GM23338 (cell line): ENCODE data around the gene RGS4.

GRCh38 chr1:162002895-162003780 lies 20.5 kb downstream of the OLFML2B start:
- PRO-cap, result no peak
- RAMPAGE, long total RNA, result no peak

- PRO-cap, result no peak
- RAMPAGE, long total RNA, result no peak
Observed at GRCh38 chr1:162360383-162360785, 16.3 kb downstream of the SPATA46 start.

DNA sequence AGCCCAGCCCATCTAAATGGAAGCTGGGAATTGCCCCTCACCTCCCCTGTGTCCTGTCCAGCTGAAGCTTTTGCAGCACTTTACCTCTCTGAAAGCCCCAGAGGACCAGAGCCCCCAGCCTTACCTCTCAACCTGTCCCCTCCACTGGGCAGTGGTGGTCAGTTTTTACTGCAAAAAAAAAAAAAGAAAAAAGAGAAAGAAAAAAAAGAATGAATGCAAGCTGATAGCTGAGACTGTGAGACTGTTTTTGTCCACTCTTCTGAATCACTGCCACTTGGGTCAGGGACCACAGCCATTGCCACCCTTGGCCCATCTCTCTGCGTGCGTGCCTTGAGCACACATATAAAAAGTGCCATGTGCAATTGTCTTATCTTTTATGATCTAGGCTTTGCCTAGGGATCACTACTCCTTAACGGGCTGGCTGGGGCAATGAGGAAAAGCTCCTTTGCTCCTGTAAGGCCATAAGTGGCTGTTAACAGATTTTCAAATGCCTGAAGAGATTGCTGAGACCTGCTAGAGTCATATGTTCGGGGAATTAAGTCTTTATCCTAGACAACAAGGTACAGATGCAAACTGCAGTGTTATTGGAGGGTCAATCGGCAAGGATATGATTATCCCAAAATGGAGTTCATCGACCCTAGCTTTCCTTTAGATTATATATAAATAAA lies 8.3 kb downstream of the SPATA46 start:
- PRO-cap, result no peak
- RAMPAGE, long total RNA, result no peak

DNA sequence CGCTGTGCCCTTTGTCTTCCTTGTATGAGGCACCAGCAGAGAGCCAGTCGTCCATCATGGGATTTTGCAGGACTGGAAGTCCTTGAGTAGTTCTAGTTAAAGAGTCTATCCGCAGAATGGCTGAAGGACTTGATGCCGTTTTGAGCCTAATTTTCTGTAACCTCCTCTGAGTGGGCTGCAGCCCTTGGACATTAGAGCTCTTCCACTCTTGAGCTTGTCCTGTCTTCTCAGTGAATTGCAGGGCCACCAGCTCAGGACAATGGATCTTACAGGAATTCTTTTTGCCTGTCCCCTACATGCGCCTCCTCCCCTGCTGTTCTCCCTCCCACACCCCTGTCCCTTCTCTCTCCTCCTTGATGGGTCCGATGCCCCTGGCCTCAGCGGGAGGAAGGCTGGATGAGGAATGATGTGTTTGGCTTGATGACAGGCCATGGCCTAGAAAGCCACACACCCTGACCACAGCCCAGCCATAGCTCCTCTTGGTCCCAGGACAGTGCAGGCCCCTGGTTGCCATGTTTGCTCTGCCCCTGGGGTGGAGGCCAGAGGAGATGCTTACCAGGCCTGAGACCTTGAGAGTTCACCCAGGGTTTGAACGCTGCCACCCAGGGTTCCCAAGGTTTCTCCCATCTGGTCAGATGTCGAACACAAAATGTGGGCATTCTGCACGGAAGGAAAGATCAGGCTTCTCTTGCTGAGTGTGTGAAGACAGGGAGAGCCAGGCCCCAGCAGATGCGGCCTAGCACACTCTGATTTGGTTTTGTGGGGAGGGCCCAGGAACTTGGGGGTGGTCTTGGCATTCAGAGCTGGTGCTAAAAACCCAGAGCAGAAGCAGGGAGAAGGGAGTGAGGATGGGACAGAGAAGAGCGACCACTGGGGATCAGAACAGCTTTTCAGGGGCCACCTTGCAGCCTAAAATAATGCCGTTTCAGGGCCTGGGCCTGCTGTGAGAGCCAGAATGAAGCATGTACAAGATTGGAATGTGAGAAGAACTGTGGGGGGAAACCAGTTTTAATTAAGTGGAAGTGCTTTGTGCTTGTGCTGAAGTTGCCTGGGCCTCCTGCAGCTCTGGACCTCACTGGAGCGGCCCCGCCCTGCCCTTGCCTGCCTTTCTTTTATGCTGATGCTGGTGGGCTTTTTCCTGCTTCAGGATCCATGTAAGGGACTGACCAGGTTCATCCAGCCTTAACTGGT lies 2.6 kb downstream of the C1orf226 start:
- PRO-cap, result no peak
- RAMPAGE, long total RNA, result no peak

GRCh38 chr1:162389028-162389781 lies 7.7 kb downstream of the C1orf226 start:
- PRO-cap, result no peak
- RAMPAGE, long total RNA, result no peak

GRCh38 chr1:162528406-162529387 lies 31.1 kb downstream of the UHMK1 start:
- PRO-cap, result no peak
- RAMPAGE, long total RNA, result no peak

GRCh38 chr1:162587383-162587880 lies 25.9 kb downstream of the UAP1 start:
- PRO-cap, result no peak
- RAMPAGE, long total RNA, result no peak

GRCh38 chr1:162592434-162593400 lies 31.2 kb downstream of the UAP1 start:
- PRO-cap, result no peak
- RAMPAGE, long total RNA, result no peak

DNA sequence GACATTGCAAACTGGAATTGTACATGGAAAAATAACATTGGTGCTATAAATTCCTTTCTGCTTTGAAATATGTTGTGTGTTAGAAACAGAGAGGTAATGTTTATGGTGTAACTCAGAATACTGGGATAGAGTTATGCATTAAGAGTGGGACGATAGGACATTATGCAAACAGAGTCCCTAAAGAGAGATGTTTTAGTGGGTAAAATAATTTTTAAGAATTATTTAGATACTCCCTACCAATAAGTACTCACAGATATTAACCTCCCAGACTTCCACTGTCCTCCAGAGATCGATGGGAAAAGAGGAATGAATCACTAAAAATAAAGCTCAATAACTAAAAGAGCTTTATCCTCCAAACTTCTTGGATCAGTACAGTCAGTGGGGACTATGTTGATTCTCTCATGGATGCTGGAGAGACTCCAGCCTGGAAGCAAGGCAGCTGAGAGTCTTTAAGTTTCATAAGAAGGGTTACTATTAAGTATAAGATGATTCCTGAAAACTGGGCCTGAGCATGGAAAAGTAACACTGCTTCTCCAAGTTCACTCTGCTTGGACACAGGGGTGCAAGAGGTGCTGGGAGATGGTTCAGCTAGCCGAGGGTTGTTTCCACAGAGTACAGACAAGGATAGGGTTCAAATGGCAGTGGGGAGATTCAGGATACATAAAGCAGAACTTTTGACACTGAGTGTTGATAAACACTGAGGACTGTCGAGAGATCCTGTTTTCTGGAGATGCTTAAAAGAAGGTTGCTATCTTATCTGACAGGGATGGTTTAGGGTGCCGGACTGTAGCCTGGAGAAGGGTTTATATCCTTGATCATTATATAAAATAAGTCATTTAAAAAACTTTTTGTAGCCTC lies 6.2 kb upstream of the DDR2 start:
- PRO-cap, result no peak
- RAMPAGE, long total RNA, result no peak

- PRO-cap, result no peak
- RAMPAGE, long total RNA, result no peak
Observed at GRCh38 chr1:162676553-162677316, 44.5 kb downstream of the DDR2 start.

DNA sequence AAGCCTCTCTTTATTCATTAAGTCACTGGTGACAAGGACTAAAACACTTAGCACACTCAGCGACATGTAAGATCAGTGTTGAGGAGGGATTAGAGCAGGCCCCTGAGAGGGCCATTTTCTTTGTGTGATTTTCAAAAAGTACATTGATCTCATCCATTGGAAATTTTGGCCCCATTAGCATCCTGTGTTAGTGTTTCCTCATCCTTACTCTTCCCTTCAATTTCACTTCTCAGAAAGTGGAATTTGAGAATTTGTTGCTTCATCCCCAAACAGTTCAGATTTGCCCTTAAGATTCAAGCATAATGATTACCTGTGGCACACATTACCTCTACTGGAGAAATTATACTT lies 48.7 kb upstream of the HSD17B7 start:
- PRO-cap, result no peak
- RAMPAGE, long total RNA, result no peak

GRCh38 chr1:162834187-162834579 lies 26.8 kb downstream of the CCDC190 start:
- PRO-cap, result no peak
- RAMPAGE, long total RNA, result no peak

- PRO-cap, result unidirectional peak, plus-strand start at chr1:162855966
- RAMPAGE, long total RNA, result no peak
Observed at GRCh38 chr1:162855618-162856092, 5.3 kb downstream of the CCDC190 start.

GRCh38 chr1:162943578-162944047 lies 82.6 kb upstream of the CCDC190 start:
- PRO-cap, result no peak
- RAMPAGE, long total RNA, result no peak

DNA sequence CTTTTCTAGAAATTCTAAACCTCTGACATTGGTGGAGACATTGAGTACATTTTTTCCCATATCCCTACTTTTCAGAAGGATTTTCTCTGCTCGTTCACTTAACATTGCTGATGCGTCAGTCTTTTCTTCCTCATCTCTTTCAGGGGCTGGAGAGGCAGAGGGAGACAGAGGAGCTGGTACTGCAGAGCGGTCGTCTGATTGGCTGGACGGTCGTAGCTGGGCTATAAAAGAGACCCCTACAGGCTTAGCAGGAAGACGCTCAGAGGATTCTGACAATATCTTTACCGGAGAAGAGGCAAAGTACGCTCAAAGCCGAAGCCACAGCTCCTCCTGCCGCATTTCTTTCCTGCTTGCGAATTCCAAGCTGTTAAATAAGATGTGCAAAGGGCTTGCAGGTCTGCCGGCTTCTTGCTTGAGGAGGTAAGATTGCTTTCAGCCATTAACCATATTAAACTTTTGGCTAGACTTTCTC lies at the start of gene RGS4:
RGS4 (plus strand) TSS at position 253 of the 472 bp plus-strand sequence.
- PRO-cap, result bidirectional peak, plus-strand start at position 253 of the sequence, minus-strand start at position 129 of the sequence
- RAMPAGE, long total RNA, result no peak

GRCh38 chr1:164561602-164561886 lies 2.6 kb downstream of the PBX1 start:
- PRO-cap, result no peak
- RAMPAGE, long total RNA, result no peak

DNA sequence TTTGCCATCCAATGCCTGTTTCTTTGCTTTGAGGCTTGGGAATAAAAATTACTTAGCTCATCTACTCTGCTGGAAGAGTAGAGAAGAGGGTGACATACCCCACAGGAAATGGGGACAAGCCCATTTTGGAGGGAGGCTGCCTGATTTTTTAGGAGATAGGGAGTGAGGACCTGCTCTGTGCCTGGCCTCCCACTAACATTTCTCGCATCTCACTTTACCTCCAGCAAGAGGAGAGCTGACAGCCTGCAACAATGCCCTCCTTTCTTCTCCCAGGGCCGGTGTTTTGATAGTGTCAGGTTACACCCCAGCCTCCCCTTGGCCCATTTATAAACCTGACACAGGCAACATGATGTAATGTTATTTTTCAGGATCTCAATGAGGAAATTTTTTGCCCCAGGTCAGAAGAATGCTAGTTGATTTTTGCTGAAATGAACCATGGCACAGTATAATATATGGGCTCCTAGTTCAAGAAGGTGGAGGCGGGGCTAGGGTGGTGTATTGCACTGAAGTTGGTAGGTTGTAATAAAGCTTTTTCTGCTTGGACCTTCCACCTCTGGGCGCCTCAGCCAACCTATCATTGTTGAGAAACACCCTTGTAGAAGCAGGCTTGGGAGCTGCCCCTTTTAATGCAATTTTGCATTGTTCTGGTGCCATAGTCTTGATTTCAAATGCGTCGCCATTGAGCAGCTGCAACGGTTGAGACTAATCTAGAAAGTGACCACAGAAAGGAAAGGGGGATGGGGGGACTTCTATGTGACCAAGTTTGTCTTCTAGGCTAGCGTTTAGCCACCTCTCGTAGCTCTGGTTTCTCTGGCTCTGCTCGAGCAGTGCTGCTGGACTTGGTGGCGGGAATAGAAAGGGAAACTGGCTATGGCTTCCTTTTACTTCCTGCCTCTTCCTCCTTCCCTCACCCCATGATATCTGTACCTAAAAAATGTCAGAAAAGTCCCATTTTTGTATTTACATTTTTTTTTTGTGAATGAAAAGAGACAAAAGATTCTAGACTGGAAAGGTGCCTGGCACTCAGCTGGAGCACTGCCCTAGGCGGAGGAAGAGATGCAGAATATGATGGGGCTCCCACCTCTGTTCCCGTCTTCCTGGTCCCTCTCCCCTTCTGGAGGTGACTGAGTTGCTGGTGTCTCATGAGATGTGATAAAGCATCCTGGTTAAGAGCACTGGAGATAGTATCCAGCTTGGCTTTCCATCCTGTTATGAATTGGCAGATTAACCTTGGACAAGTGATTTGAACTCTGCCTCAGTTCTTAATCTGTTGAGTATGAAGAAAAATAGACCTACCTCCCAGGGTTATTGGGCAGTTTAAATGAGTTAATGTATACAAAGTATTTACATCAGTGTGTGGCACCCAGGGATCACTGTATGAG lies 53.2 kb downstream of the PBX1 start:
- PRO-cap, result no peak
- RAMPAGE, long total RNA, result no peak

DNA sequence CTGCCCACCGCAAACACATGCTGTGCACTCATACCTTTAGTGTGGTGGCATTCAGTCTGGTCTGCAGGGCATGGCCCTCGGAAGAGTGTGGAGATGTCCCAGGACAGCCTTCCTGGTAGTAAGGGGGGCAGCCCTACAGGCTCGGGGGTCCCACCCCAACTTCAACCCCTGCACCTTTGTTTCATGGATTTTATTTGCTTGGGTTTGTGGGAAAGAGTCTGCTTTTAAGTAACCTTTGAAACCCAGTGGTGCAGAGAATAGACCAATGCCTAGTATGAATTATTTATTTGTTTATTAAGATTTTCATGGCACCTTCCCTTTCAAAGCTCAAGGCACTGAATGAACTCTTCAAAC lies 87.9 kb downstream of the PBX1 start:
- PRO-cap, result unidirectional peak, plus-strand start at position 59 of the sequence
- RAMPAGE, long total RNA, result no peak

DNA sequence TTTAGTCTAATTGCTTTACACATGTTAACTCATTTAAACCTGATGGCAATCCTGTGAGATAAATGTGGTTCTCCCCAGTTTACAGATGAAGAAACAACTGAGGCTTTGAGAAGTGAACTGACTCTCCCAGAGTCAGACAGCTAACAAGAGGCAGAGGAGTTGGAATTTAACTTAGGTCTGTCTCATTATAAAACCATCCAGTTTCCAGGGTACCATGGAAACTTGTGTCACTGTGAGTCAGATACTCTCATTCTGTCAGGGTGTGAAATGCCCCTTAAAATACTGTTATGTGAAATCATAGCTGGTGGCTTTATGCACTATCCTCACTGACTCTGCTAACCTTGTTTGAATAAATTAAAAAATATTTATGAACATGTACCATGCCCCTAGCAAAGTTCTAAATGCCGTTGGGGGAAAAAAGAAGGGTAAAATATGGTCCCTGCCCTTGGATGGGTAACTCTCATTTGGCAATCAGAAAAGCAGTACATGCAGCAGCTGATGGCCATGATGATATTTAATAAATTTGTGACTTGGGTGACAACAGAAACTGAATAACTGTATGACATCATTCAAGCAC lies 206.7 kb downstream of the PBX1 start:
- PRO-cap, result no peak
- RAMPAGE, long total RNA, result no peak

- PRO-cap, result no peak
- RAMPAGE, long total RNA, result no peak
Observed at GRCh38 chr1:164799461-164800066, 240.6 kb downstream of the PBX1 start.